Thoracic aorta endothelial cell (primary cell): Measurements from ENCODE around the gene OSMR.

DNA sequence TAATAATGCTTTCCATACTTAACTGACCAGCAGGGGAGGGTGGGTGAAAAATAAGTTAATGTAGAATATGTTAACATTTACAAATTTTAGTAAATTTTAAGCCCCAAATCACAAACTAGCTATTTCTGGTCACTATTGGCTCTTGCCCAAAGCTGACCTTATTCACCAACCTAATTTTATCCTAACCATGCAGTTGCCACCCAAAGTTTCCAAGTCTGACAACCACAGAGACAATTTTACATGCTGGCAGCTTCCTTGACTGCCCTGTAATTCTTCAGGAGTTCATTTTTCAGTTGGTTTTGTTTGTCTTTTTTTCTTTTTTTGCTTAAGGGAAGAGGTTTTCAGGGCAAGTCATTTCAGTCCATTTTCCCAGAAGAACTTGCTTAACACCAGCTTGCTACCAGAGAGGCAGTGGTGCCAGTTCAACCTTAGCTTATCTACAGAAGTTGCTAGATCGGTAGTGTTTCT is 935 bp downstream of the SPEF2 start:
- CAGE, long polyA plus RNA, result no peak

- CAGE, long polyA plus RNA, result no peak
Observed at GRCh38 chr5:35803100-35803582, 53.5 kb upstream of the IL7R start.

DNA sequence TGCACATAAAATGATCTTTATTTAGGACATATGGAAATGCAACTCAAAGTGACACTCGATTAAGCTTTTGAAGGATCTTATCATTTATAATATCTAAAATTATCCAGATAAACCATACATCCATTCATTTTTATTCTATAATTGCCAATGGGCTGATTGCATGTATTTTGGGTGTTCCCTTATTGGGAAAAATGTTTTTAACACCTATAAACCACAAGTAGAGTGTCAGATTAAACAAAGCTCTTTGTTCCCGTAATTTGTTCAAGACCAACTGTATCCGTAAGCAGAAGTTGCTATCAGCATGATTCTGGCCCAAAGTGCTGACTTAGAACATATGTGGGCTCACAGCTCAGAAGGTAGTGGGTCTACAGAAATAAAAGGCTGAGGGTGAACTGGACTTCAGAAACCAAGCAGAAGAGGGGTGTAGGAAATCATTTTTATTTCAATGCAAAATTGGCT is 23.5 kb upstream of the IL7R start:
- CAGE, long polyA plus RNA, result no peak

GRCh38 chr5:35904845-35905230 is 33.6 kb downstream of the CAPSL start:
- CAGE, long polyA plus RNA, result no peak

- CAGE, long polyA plus RNA, result no peak
Observed at GRCh38 chr5:36240722-36241725, 701 bp downstream of the NADK2 start.

GRCh38 chr5:36300479-36301071 is 1.1 kb downstream of the RANBP3L start:
- CAGE, long polyA plus RNA, result no peak

DNA sequence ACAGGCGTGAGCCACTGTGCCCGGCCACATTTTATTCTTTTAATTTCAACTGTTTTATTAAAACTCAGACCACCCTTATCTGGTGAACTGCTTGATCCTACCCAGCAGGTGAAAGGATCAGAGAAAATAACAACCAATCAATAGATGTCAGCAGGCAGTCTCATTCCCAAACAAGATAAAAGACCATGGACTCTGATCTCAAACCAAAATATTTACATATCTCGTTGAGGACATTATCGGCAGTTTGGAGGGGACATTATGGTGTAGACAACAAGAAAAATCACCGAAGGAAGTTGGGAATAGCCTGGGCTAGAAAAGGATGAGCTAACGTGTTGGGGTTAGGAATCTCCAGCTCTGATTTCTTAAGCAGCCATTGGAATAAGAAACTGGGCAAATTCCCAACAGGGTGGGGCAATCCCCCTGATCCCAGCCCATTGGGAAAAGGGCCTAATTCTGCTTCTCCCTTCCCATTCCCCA is 101.6 kb upstream of the RANBP3L start:
- CAGE, long polyA plus RNA, result no peak

DNA sequence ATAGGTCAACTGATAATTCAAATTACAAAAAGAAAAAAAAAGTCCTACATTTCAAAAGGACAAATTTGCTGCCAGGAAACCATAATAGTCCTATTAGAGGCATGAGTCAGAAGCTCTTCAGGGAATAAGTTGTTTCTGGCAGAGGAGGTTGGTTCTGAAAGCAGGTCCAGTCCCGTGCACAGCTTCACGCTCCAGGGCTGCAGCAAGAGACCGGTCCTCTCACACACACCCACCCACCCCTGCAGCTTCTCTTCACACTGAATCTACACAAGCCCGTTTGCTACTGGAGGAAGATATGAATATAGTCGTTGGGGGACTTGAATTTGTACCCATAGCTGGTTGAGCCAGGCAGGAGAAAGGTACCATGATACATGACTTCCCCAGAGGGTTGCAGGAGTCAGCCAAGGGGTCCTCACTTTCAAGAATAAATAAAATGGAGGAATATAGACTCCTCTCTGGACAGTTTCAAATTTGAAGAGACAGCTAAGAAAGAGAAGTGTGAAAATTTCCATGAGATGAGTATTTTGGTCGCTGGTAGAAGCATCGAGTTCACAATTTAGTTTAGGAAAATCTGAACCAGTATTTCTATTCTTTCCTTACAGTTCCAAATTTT is 36.8 kb upstream of the SLC1A3 start:
- CAGE, long polyA plus RNA, result no peak

- CAGE, long polyA plus RNA, result no peak
Observed at GRCh38 chr5:36745184-36745624, 131.4 kb upstream of the NIPBL start.

DNA sequence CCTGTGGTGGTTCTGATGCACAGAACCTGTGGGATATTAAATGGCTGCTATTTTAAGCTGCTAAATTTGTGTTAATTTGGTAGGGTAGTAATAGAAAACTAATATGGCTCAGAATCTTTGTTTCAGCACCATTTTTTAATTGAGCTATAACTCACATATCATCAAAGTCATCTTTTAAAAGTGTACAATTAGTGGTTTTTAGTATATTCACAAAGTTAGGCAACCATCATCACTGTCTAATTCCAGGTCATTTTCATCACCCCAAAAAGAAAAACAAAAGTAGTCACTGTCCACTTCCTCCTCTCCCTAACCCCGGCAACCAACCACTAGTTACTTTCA is 51.6 kb downstream of the CPLANE1 start:
- CAGE, long polyA plus RNA, result no peak

DNA sequence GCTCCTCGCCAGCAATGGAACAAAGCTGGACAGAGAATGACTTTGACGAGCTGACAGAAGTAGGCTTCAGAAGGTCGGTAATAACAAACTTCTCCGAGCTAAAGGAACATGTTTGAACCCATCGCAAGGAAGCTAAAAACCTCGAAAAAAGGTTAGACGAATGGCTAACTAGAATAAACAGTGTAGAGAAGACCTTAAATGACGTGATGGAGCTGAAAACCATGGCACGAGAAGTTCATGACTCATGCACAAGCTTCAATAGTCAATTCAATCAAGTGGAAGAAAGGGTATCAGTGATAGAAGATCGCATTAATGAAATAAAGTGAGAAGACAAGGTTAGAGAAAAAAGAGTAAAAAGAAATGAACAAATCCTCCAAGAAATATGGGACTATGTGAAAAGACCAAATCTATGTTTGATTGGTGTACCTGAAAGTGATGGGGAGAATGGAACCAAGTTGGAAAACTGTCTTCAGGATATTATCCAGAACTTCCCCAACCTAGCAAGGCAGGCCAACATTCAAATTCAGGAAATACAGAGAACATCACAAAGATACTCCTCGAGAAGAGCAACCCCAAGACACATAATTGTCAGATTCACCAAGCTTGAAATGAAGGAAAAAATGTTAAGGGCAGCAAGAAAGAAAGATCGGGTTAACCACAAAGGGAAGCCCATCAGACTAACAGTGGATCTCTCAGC is 149.9 kb downstream of the GDNF start:
- CAGE, long polyA plus RNA, result no peak

DNA sequence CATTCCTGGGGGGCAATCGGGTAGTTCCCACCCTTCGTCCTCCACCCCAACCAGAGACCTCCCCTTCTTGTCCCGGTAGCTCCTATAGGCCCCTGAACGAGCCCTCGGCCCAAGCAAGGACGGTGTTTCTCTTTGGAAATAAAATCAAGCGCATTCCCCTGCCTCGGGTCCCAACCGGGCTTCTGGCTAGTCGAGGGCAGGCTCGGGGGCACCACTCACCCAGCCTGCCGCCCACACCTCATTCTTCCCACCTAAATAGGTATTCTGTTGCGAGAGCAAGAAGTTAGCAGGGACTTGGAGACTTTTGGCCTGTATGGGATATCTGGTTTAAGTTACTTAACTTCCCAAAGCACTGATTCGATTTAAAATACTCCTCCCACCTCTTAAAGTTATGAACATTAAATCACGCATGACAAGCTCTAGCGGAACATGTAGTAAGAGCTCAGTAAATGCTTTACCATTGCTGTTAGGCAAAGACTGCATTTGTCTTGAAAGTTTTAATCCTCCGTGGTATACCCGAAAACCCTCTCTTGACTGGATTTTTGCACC is 4.6 kb downstream of the GDNF start:
- CAGE, long polyA plus RNA, result no peak

GRCh38 chr5:37847619-37848300 is 7.9 kb upstream of the GDNF start:
- CAGE, long polyA plus RNA, result no peak

DNA sequence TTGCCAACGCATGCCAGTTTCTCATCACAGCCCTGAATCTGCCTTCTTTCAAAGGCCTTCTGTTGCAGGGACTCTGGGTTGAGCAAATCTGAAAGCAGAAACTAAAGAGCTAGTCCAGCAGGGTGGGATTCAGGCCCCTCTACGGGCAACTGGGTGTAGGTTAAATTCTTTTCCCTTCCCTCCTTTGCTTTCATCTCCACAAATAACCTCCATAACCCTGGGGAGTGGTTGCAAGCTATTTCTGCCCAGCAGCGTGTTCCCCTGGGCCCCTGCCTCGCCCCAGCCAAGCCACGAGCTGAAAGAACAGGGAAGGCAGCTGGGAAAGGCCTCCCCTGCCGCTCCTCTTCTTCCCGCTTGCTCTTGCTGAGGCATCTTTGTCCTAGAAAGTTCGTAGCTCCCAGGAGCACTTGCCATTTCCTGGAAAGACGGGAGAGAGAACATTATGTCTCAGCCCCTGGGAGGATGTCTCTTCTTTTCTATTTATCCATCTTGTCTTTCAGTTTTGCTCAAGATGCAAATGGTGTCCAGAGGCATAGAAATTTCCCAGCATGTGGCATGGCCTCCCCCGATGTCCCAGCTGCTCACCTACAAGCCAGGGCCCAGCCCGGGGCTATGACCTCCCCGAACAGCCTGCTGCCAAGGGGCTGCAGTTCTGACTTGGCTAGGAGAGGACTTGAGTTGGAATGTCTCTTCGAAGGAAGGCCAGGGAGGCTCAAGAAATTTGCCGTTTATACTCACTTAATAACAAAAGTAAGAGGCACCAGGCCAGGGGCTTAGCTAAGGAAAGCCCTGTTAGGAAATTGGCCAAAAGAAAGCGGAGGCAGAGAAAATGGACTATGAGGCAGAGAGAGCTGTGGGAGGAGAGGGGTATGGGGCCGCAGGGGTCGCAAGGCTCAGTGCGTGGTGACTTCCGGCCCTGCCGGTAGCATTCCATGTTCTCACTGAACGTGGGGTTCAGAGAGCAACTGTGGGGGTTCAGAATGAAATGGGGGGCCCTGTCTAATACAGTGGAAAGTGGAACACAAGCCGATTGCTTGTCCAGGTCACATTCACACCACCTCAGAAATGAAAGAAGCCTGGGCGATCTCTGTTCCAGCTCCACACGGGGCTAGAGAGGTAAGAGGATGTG is 87.3 kb downstream of the LIFR start:
- CAGE, long polyA plus RNA, result no peak

DNA sequence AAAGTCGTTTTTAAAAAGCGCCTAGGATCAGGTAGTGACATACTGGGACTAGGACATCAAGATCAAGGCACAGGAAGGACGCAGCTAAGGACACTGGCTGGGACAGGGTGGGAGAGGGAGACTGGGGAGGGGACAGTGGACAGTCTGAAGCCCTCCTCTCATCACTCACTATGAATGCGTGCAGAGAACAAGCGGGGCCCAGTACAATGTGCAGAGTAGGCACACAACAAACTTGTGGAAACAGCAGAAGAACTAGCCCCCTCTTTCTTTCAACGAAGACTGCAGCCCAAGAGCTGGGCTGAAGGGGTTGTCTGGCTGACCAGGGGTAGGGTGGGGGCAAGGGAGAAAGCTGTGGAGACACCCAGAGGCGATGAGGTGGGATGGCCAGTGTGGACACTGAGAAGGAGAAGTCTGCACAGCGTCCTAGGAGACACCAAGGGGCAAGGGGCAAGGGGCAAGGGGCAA is 62.4 kb downstream of the LIFR start:
- CAGE, long polyA plus RNA, result no peak

GRCh38 chr5:38532099-38532744 is 24.2 kb downstream of the LIFR start:
- CAGE, long polyA plus RNA, result no peak

- CAGE, long polyA plus RNA, result no peak
Observed at GRCh38 chr5:38548329-38548861, 8.1 kb downstream of the LIFR start.

DNA sequence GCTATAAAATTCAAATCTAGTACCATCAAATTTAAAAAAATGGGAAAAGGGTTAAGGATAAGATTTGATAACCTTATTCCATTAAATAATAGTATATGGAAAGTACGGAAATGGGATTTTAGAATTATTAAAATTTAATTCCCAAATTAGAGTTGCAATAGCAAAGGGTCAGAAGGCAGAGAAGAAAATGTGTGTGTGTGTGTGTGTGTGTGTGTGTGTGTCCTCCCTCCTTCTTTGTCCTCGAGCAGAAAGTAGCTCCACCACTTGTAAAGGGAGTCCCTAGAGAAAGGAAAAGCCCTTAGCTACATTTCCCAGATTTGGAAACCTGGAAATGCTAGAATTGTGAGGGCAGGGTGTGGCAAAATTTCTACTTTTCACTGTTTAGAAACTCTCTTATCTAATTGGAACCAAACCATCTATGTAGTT is 33.1 kb upstream of the LIFR start:
- CAGE, long polyA plus RNA, result no peak

DNA sequence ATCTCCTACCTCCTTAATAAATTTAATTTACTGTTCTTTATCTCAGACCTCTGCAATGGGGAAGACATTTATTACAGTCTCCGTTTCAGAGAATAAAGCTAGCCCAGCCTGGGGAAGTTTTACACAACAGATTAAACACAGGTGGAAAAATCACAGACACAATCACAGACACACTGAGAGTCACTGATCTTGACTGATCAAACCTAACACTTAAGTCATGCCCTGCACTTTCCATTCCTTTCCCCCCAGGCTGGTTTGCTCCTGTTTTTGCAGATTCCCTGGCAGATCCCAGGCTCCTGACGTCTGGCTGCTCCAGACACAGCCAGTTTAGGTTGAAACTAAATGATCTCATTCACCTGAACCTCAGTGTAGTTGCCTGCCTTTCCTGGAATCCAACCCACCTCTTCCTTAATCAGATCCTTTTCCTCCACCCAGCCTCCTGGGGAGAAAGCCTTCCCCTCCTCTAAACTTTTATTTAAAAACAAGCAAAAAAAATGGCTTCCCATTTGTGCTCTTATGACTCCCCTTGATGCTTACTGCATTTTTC is 29.6 kb upstream of the OSMR start:
- CAGE, long polyA plus RNA, result no peak

GRCh38 chr5:38845640-38846605 is at the start of gene OSMR:
Gene OSMR, plus strand, starts transcription at chr5:38846012.
- CAGE, long polyA plus RNA, result no peak